ENCODE results near the genes EFCAB12 and TOPBP1.

DNA sequence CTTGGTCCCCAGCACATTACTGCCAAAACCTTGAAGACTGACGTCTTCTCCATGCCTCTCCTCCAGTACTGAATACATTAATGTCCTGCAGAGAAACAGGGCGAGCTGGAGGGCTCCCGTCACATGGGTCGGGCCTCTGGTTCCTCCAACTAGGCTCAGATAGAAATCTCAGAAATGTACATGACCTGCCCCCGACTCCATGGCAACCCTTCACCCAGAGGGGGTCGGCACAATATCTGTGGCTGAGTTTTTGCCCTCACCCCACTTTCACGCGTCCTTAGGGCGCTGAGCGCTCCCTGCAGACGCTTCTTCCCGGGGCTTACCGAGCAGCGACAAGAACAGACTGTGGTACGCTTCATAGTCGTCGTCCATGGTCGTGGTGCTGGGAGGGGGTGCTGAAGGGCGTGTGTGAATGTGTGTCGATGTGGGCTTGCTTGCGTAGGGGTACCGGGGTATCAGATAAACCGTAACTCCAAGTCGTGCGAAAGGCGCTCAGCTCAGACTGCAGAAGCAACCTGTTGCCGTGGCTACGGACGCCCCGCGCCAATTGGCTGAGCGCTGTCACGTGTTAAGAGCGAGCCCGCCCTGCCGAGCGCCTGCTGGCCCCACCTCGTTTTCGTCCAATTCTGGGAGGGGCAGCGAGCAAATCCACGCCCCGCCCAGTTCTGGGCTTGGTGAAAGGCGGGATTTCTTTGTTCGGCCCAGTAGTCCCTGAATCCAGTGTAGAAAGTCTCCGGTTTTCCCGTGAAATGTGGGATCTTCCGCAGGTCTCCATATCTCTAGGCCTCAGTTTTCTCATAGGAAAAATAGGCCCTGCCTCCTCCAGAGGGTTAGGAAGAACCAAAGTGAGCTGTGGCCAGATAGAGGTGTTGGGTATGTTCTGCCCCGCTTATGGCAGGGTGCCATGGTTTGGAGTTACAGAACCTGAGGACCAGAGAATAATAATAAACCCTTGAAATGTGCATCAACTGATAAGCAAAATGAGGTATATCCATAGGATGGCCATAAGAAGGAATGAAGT is at the start of gene EFCAB12:
Gene EFCAB12, minus strand, starts transcription at position 520 of the 1,021 bp plus-strand sequence.
- RRBS, 2 experiments, result no CpG with 5 or more reads among the region's 48 CpGs

DNA sequence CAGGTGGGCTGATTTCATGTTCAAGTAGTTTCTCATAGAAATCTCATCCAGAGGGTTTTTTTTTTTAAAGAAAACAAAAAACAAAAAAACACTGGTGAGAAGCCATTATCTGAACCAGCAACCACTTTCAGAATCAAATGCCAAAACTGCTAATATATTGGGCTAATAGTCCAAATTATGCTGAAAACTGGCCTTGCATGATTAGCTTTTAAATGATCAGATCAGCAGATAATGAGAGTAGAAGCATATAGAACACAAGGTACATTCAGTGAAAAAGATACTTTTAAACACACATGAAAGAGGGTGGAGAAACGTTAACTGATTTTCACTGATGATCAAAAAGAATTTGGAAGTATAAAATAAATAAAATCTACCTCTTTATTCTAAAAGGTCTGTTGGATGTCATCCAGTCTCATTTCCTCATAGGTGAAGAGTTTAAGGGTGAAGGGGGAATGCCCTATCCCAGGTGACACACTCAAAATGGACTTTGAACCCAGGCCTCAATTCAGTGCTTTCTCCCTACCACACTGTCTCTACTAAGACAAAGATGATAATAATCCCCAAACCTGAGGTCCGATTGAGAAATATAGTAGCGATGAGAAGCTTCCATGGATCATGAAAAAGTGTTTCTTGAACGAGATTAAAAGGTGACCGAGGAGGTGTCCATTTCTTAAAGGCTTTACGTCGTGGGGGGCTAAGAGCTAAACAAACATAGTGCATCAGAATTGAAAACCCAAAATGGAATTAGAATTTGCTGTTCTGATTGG is 5.0 kb upstream of the EFCAB12 start:
- RRBS, 2 experiments, result no CpG with 5 or more reads among the region's 7 CpGs

GRCh38 chr3:129608560-129609151 is 2.2 kb upstream of the PLXND1 start:
- RRBS, 2 experiments, result no CpG with 5 or more reads among the region's 6 CpGs

- RRBS, 2 experiments, result no CpG with 5 or more reads among the region's 28 CpGs
Observed at GRCh38 chr3:129611748-129612667, 5.5 kb upstream of the PLXND1 start.

GRCh38 chr3:129614748-129615400 is 8.4 kb upstream of the PLXND1 start:
- RRBS, 2 experiments, result no CpG with 5 or more reads among the region's 7 CpGs

- RRBS, 2 experiments, result 6 to 38% methylated on average over 7 to 10 of the region's 19 CpGs
Observed at GRCh38 chr3:129623422-129624192, 17.1 kb upstream of the PLXND1 start.

GRCh38 chr3:129664769-129665429 is 58.4 kb upstream of the PLXND1 start:
- RRBS, 2 experiments, result no CpG with 5 or more reads among the region's 1 CpG

- RRBS, 2 experiments, result no CpG with 5 or more reads among the region's 5 CpGs
Observed at GRCh38 chr3:130184128-130184787, 102.6 kb downstream of the ALG1L2 start.

- RRBS, 2 experiments, result no CpG with 5 or more reads among the region's 1 CpG
Observed at GRCh38 chr3:131025476-131025902, 1.1 kb downstream of the ASTE1 start.

DNA sequence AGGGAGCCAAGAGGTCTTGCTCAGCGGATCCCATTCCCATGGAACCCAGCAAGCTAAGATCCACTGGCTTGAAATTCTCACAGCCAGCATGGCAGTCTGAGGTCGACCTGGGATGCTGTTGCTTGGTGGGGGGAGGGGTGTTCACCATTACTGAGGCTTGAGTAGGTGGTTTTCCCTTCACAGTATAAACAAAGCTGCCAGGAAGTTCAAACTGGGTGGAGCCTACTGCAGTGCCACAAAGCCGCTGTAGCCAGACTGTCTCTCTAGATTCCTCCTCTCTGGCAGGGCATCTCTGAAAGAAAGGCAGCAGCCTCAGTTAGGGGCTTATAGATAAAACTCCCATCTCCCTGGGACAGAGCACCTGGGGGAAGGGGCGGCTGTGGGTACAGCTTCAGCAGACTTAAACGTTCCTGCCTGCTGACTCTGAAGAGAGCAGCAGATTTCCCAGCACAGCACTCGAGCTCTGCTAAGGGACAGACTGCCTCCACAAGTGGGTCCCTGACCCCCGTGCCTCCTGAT is 15.7 kb downstream of the NEK11 start:
- RRBS, 2 experiments, result no CpG with 5 or more reads among the region's 7 CpGs

GRCh38 chr3:131491077-131491670 is 11.6 kb downstream of the MRPL3 start:
- RRBS, 2 experiments, result no CpG with 5 or more reads among the region's 4 CpGs

- RRBS, 2 experiments, result no CpG with 5 or more reads among the region's 4 CpGs
Observed at GRCh38 chr3:132135554-132136520, 101.0 kb upstream of the CPNE4 start.

- RRBS, 2 experiments, result no CpG with 5 or more reads among the region's 4 CpGs
Observed at GRCh38 chr3:132283373-132284105, 33.7 kb upstream of the ACP3 start.

DNA sequence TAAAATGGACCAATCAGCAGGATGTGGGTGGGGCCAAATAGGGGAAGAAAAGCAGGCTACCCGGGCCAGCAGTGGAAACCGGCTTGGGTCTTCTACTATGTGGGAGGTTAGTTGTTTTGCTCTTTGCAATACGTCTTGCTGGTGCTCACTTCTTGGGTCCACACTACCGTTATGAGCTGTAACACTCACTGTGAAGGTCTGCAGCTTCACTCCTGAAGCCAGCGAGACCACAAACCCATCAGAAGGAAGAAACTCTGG is 20.4 kb upstream of the DNAJC13 start:
- RRBS, 2 experiments, result no CpG with 5 or more reads among the region's 5 CpGs

DNA sequence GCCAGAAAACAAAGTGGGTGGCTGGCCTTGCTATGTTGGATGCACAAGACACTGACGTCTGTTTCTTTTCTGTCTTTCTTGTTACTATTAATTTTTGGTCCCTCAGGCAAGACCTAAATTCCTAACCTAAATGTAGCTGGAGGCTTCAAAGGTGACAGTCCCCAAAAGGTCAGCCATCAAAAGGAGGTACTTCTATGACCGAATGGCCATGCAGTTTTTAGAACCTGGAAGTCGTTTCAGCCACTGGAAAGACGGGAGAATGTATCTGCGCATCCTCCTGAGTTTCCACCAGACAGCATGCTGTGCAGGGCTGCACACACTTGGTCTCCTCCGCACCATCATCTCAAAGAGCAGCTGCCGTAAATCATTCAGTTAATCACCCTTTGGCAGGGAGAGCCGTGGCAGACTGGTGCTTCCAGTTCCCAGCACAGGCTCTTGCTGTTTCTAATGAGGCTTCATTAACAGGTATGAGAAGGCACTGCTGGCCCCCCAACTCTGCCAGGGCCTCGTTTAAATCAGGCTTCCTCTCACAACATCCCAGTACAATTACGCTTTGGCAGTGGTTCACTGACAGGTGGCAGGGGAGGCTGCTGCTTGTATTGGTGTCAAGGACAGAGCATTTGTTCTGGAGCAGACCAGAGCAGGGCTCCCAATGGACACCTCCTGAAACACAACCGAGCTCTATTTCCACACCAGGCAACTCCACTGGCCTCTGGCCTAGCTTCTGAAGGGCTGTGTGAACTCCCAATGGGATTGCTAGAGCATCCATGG is 77.0 kb downstream of the BFSP2 start:
- RRBS, 2 experiments, result no CpG with 5 or more reads among the region's 11 CpGs

DNA sequence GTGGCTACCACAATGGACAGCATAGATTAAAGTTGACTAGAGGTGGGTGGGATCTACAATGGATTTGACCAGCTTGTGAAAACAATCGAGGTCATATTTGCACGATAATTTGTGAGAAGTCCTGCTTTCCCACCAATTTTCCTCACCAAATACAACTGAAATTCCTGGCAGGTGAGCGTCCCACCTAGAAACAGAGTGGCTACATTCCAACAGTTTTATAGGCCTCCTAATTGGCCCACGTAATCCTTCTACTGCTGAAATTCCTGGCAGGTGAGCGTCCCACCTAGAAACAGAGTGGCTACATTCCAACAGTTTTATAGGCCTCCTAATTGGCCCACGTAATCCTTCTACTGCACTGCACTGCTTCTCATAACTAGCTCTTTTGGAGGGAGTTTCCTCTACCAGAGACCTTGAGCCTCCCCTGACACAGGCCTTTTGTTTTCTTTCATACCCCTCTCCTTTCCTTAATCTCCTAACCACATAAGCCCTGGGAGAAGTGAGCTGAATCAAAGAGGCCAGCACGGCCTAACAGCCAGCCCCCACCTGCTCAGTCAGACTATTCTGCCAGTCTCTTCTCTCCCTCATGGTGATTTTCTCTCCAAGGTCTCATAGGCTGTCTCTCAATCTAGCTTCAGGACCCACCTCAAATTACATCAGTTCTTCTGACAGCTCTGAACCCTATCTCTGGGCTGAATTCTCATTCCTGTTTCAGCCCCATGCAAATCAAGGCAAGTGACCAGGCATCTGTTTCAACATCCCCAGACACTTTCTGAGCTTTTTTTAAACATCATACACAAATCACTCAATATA is 80.3 kb downstream of the BFSP2 start:
- RRBS, 2 experiments, result no CpG with 5 or more reads among the region's 7 CpGs

GRCh38 chr3:133660994-133662284 is at the start of gene TOPBP1:
Gene TOPBP1, minus strand, starts transcription at chr3:133661941.
- RRBS, 2 experiments, result 1% methylated on average over 38 of the region's 65 CpGs

GRCh38 chr3:133763772-133764546 is 17.8 kb downstream of the TF start:
- RRBS, 2 experiments, result no CpG with 5 or more reads among the region's 4 CpGs